Daoy (cell line): Measurements from ENCODE around the gene NANOGP8.

DNA sequence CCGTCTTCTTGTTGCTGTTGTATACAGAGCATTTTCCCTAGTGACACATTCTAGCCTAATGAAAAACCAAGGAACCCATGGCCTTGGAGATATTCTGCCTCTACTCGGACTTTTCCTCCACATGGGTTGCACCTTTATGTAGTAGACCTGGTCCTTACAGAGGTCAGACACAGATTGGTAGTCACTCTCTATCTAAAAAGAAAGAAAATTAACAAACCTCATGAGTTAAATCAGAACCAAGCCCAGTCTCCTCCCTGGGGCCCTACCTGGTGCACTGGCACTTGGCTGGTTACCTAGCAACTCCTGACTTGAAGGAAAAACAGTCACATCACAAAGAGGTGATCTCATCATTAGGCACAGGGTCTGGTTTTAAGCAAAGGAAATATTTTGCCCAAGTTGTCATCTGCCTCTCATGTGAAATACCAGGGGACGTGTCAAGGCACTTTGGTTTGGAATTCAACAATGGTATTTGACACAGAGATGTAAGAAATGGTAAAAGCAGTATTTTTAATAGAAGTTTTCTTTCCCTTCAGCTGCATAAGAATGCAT is 47.6 kb upstream of the FMN1 start:
- RAMPAGE, long total RNA, result no peak

DNA sequence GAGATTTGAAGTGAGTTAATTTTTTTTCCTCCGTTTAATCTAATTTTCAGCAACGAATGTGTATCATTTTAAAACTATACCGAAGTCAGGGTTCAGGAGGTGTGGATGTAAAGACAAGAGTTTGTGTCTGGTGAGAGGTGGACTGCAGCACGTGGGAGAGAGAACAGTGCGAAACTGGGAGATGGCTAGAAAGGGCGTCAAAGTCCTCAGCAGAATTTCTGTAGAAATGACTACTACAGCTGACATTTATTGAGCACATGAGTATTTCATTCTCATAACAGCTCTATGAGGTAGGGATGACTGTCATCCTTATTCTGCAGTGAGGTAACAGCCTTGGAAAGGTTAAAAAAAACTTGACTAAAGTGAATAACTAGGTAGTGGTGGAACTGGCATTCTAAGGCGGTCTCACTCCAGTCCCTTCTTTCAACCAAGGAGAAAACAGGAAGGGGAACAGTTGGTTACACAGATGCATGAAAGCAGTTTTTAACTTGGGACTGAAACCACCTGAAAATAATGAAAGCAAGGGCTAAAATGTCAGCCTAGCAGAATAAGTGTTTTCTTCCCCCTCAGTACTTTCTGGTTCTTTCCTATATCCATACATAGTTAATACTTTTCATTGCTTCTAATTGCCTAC is 605 bp upstream of the AVEN start:
- RAMPAGE, long total RNA, result no peak

- RAMPAGE, long total RNA, result no peak
Observed at GRCh38 chr15:34229791-34230917, 5.3 kb downstream of the EMC4 start.

- RAMPAGE, long total RNA, result no peak
Observed at GRCh38 chr15:34335042-34335586, 2.5 kb downstream of the SLC12A6 start.

- RAMPAGE, long total RNA, result no peak
Observed at GRCh38 chr15:34495199-34495723, 57.7 kb upstream of the GOLGA8A start.

- RAMPAGE, long total RNA, result no peak
Observed at GRCh38 chr15:34649945-34650588, 66.6 kb upstream of the GOLGA8B start.

GRCh38 chr15:35084893-35085349 is at the start of gene NANOGP8:
Gene NANOGP8, minus strand, starts transcription at chr15:35085295.
- RAMPAGE, long total RNA, result no peak

DNA sequence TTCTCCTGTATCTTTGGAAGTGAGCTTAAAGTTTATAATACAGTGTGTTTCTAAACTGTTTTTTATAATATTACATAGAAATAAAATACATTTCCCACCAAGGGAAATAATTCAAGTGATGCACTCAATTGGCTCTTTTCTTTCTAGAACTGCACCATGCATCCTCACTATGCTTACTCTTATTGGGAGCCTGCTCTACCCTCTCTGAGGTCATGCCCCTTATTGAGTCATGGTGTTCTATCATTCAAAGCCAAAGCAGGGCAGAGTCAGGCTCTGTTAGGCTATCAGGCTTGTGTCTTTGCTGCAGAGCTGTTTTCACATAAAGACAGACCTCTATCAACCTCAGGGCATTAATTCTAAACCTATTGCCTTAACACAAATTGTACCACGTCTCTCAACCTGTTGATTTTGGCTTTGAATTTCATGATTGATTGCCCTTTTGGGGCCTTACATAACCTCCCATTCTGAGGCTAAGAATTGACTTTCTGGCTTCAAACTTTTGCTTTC is 221.2 kb upstream of the NANOGP8 start:
- RAMPAGE, long total RNA, result no peak

DNA sequence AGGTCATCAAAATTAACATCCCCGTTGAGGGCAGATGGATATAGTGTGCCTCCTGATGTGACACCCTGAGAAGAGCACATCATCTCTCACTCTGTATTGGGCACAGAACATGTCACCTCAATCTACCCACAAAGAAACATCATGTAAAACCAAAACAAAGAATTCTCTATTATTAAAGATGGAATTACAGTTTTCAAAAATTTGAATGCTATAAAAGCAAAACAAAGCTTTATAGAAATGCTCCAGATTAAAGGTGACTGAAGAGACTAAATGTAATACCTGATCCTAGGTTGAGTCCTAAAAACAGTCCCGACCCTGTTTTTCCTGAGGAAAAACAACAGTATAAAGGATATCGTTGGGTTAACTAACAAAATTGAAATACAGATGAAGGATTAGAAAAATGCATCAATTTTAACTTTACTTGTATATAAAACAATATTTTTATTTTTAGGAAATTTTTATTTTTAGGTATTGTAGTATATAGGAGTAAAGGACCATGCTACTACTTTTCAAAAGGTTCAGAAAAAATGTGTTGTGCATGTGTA is 222.2 kb upstream of the NANOGP8 start:
- RAMPAGE, long total RNA, result no peak

- RAMPAGE, long total RNA, result no peak
Observed at GRCh38 chr15:35492087-35492692, 53.8 kb downstream of the DPH6 start.

GRCh38 chr15:36904059-36904566 is 196.2 kb downstream of the MEIS2 start:
- RAMPAGE, long total RNA, result no peak

DNA sequence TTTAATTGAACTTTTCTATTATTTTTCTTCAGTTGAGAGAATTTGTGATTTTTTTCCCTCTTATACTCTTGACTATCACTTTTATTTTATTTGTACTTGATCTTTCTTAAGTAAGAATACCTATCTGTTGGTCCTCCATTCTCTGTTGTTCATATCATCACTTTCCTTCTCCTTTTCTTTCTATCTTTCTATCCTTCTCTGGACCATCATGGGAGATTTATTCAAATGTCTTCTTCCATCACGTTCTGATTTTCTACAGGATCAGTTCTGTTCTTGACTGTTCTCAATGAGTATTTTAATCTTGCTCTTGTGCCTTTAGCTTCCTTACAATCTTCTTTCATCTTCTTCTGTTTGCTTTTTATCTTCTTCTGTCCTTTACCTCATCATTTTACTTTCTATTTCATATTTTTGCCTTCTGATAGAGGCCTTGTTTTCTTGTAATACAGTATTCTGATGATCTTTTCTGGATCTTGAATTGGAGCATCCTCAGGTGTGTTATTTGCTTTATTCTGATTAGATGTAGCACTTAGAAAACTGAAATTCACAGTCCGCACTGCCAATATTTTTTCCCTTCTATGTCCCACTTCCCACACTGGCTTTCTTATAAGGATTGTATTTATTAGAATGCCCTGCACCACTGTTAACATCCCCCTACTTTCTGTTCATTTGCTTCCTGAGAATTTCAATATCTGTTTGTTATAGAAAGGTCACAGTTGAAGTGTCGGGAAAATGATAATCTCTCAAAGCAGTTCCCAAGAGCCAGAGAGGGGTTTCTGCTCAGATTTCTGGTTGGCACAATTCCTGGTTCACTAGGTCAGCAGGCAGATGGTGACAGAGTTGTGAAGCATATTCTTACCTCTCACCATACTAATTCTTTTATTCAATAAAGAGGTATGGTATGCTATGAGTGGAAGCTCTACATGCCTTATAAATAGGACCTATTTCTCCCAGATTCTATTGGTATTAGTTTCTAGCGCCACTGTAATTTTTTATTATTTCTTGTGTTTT is 115.0 kb downstream of the MEIS2 start:
- RAMPAGE, long total RNA, result no peak

DNA sequence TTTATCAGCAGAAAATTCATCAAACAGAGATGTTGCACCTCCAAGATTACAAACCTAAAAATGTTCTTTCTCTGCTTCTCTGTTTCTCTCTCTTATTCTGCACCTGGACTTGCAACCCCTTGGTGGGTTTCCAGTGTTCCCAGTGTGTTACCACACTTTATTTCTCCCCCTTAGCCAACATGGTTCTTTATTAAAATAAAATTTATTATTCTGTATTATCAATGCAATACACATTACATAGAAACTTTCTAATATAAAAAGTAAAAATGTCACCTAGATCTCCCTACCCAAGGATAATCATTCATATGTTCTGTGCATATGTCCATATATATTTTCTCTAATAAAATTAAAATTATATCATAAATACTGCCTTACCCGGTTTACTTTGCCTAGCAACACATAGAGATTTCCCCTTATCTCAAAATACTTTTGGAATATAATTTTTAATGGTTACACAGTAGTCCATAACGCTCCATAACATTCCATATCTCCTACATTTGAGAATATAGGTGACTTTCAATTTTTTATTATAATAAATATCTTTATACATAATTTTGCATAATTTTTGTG is 78.7 kb downstream of the MEIS2 start:
- RAMPAGE, long total RNA, result no peak

DNA sequence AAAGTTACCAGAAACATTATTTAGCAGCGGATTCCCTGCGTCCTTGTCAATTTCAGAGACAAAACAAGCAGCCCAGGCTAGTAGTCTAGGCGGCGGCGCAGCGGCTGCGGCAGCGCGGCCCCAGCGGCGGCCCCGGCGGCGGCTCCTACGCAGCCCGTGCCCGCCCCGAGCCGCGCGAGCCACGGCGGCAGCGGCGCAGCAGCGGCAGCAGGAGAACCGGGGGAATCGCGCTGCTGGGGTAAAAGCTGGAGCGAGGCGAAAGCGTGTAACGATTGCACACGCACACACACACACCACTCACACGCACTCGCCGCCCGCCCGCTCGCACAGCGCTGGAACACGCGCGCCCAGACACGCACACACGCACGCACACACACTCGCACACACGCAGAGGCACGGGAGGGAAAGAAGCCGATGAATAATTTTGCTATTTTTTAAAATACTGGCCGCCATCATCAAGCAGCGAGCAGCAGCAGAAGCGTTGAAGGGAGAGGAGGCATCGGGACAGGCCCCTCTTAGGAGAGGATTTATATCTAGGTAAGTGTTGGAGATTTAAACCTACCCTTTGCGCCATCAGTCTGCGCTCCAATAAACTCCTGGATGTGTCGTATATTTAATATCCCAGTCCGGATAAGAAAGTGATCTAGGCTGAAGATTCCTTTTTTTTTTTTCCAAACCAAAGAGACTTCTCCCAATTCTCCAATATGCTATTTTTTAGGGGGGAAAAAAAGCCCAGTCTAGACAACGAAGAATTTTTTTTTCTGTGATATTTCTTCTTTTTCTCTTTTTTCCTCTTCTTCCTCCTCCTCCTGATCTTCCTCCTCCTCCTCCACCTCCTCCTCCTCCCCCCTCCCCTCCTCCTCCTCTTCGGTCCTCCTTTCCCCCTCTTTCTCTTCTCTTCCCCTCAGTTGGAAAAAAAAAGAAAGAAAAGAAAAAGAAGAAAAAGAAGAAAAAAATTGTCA is 1.2 kb downstream of the MEIS2 start:
- RAMPAGE, long total RNA, result no peak

GRCh38 chr15:38251100-38251528 is 1.5 kb upstream of the SPRED1 start:
- RAMPAGE, long total RNA, result no peak

DNA sequence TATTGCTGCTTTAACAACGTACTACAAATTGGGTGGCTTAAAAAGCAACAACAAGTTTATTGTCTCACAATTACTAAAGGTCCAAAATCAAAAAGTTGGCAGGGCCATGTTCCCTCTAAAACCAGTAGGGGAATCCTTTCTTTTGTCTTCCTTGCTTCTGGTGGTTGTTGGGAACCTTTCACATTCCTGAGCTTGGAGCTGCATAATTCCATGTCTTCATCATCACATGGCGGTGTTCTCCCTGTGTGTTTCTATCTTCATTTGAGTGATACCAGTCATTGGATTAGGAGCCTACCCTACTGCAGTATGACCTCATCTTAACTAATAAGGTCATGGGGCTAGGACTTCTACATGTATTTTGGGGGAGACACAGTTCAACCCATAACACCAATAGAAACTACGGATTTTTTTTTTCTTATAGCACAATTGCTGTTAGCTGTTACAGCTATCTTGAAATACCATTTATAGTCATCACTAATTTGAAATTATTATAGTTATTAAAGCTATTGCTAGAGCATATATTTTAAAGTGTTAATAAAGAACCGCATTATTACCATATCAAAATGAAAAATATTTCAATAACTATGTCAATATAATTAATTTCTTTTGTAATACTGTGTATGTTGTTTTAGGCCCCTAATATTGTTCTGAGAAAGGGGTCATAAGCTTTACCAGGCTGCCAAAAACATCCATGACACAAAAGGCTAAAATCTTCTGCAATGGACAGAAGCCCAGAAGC is 7.6 kb downstream of the SPRED1 start:
- RAMPAGE, long total RNA, result no peak

GRCh38 chr15:38262700-38263086 is 10.1 kb downstream of the SPRED1 start:
- RAMPAGE, long total RNA, result no peak

DNA sequence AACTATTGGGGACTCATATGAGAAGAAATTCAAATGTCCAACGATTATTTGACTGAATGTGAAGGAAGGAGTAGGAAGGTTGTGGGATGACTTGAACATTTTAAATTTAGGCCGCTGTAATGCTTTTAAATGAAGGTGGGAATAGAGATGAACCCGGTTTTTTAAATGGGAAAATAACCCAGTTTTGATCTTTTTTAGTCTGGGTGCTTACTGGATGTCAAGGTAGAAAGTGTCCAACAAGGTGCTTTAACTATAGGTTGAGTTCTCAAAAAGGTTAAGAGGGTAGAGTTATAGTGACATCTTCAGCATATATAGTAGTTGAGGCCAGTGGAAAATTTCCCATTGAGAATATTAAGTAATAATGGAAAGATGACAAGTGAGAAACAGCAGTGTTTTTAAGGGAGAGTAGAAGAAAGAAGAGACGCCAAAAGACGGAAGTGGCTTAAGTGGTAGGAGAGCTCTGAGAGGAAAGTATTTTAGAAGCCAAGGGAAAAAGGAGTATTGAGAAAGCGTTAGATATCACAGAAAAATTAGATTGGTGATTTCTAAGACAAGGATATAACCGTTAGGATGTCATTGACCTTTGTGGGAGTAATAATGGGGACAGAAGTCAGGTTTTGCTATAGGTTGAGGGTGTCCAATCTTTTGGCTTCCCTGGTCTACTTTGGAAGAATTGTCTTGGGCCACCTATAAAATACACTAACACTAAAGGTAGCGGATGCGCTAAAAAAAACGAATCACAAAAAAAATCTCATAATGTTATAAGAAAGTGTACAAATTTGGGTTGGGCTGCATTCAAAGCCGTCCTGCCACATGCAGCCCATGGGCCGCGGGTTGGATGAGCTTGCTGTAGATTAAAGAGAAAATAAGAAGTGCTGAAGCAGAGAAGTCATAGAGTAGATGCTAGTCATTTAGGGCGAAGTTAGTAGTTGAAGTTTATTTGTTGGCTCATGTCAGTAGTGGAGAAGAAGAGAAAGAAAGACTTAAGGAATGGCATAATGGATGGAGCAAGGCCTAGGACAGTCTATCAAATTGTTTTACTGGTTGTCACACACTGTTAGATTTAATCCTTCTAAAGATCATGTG is 10.8 kb downstream of the SPRED1 start:
- RAMPAGE, long total RNA, result no peak

- RAMPAGE, long total RNA, result no peak
Observed at GRCh38 chr15:38299215-38299680, 46.6 kb downstream of the SPRED1 start.

GRCh38 chr15:38440272-38440942 is 13.5 kb upstream of the FAM98B start:
- RAMPAGE, long total RNA, result no peak